ENCODE data around the genes FBLIM1 and HSPB7.

DNA sequence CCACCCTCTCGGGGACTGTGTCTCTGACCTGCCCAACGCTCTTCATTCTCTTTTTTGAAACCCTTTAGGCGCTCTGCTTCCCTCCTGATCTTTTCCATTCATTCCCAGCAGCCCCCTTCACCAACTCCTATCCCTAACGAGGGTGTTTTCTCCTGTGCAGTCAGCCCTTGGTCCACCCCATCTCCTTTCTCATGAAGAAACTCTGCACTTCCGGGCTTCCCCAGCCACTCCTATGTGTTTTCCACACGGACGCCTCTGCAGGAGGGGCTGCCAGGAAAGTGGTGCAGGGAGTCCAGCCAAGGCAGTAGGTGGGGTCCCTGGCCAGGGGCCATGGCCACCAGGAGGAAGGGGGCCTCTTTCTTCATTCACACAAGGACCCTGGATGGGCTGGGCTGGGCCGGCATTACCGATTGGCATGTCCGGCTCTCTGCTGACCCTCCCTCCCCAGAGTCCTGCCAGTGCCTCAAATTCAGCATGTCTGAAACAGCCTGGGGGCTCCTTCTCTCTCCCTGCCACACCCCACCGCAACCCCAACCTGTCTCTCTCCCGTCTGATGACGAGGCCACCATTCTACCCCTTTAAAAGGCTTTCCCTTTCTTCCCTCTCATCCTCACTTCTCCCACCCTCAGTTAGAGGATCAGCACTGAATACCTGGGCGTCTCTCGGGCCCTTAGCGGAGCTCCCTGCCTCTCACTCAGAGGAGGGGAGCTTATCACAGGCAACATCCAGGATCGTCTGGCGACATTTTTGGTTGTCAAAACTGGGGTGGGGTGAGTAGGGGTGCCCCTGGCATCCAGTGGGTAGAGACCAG is 72.7 kb upstream of the EFHD2 start:
- RRBS = no CpG with 5 or more reads among the region's 18 CpGs

- RRBS = no CpG with 5 or more reads among the region's 10 CpGs
Observed at GRCh38 chr1:15356065-15356492, 53.6 kb upstream of the EFHD2 start.

DNA sequence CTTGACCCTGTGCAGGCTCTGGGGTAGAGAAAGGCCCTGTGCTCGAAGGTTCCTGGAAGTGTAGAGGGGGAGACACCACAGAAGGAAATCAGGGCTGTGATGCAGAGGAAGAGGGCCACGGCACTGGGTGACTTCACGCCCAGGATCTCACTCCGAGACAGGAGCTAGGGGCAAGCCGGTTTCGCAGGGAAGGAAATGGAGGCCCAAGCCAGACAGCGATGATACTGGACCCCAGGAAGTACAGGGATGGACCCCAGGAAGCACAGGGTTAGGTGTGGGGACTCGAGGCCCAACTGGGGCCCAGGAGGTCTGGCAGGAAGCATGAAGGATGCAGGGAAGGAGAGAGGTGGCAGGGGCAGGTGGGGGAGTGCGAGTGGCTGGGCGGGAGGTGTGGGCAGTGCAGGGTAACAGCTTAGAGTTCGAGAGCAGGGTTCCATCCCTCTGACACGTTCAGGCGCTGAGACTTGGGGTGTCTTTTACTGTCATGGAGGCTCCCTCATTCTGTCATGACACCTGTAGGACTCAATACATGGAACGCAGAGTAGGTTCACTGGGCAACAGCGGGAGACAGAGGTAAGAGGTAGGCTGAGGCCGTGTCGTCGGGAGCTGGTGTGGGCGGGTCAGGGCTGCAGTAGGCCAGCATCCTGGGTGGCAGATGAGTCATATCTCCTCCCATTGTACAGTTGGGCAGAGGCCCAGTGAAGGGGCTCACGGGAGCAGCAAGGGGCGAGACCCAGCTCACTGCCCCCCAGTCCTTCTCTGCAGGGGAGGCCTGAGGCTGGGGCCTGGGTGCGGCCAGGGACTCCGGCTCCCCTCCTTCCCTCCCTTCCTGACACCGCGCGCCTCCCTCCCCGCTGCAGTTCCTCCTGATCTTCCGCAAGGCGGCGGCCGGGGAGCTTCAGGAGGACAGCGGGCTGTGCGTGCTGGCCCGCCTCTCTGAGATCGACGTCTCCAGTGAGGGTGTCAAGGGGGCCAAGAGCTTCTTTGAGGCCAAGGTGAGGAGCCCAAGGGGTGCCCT is 11.6 kb upstream of the CTRC start:
- RRBS = no CpG with 5 or more reads among the region's 36 CpGs

DNA sequence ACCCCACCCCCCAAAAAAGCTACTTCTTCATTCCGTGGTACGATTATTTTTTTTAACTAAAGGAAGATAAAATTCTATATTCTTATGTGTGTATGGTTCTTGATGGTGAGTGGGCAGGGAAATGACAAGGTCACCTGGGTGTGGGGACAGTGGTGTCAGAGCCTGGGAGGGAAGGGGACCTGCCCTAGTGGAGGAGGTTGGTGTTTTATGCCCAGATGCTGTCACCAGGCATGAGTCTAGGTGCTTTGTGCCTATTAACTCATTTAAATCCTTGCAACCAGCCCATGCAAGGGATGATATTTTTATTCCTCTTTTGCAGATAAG is 8.0 kb upstream of the CTRC start:
- RRBS = no CpG with 5 or more reads among the region's 2 CpGs

GRCh38 chr1:15442282-15442728 is 4.1 kb downstream of the CTRC start:
- RRBS = no CpG with 5 or more reads among the region's 10 CpGs

DNA sequence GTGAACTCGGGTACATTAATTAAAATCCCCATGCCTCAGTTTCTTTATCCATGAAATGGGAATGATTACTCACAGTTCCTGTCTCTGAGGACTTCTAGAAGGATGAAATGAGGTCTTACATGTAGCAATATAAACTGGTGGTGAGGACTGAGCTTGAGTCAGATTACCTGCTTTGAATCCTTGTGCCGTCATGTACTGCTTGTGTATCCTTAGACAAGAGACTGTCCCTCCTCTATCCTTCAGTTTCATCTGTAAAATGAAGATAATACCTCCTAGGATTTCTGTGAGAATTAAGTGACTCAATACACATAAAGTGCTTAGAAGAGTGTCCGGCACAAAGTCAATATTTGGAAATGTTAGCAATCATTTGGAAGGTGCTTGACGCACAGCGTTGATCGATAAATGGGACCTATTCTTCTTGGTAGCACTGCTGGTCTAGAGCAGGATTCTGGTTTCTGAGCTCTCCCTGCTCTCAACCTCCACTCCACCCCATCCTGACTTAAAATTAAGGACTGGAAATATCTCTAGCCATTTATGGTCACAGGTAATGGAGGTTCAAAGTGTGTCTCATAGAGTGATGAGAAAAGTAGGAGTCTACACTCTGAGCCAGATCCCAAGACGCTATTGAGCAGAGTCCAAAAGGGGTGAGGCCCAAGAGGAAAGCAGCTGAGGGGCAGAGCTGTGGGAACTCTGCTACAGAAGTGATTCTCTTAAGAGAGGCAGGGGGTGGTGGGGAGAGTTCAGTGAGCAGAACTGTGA is 11.5 kb upstream of the DDI2 start:
- RRBS = no CpG with 5 or more reads among the region's 7 CpGs

GRCh38 chr1:15643388-15643625 is 16.2 kb upstream of the RSC1A1 start:
- RRBS = no CpG with 5 or more reads among the region's 3 CpGs

DNA sequence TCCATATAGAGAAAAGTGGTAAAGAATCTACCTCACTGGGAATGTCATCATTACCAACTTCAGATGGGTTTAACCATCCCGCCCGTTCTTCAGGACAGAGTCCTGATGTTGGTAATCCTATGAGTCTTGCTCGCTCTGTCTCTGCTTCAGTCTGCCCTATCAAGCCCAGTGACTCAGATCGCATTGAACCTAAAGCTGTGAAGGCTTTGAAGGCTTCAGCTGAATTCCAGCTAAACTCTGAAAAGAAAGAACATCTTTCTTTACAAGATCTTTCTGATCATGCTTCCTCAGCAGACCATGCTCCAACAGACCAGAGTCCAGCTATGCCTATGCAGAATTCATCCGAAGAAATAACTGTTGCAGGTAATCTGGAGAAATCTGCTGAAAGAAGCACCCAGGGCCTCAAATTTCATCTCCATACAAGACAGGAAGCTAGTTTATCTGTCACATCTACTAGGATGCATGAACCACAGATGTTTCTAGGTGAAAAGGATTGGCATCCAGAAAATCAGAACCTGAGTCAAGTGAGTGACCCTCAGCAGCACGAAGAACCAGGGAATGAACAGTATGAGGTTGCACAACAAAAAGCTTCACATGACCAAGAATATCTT is 420 bp downstream of the RSC1A1 start:
- RRBS = no CpG with 5 or more reads among the region's 6 CpGs

- RRBS = no CpG with 5 or more reads among the region's 9 CpGs
Observed at GRCh38 chr1:15667589-15668702, 8.4 kb downstream of the RSC1A1 start.

GRCh38 chr1:15680572-15680892 is 3.6 kb upstream of the PLEKHM2 start:
- RRBS = no CpG with 5 or more reads among the region's 3 CpGs

DNA sequence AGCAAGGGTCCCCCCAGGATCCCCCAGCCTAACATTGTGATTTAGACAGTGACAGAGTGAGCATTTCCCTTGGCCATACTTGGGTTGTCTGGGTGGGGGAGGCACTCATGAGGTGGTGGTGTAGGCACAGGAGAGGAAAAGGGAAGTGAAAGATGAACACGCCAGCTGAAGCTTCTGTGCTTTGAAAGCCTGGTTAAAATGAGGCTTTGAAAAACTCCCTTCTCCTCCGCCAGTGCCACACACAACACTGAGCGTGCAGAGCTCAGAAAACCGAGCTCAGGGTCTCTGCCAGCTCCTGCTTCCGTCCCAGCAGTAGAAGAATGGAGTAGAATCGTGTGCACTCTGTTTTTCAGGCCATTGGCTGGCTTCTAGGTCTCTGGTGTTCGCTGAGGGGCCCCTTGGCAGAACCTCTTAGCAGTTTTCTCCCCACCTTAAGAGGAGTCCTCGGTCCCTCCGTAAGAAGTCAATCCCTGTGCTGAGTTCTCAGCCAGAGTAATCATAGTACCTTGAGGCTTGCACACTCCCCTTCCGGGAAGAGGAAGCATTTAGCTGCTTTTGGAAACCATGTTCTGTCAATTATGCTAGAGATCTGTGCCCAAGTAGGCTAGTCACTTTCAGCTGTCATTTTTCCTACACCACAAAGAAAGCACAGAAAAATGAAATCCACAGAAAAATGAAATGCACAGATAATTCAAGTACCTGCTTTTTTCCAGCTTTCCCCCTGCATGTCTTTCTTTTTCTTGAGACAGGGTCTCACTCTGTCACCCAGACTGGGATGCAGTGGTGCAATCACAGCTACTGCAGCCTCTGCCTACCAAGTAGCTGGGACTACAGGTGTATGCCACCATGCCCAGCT is 13.0 kb downstream of the PLEKHM2 start:
- RRBS = no CpG with 5 or more reads among the region's 10 CpGs

DNA sequence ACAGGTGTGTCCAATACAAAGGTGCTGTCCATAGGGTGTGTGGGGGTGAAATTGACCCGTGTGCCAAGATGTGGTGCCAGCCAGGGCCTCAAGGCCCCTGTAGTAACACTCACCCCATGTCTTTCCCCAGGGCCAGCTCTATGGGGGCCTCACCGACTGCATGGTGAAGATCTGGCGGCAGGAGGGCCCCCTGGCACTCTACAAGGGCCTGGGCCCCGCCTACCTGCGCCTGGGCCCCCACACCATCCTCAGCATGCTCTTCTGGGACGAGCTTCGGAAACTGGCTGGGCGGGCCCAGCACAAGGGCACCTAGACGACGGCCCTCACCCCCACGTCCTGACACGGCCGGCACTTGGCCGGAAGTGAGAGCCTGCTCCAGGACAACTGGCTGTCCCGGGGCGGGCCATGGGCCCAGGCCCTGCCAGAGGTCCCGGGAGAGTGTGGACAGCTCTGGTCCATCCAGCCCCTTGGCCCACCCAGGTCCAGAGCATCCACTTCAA is 3.1 kb downstream of the SLC25A34 start:
- RRBS = 95% methylated on average over 4 of the region's 17 CpGs

GRCh38 chr1:15740928-15741819 is 1.1 kb upstream of the TMEM82 start:
- RRBS = 3% methylated on average over 4 of the region's 26 CpGs

GRCh38 chr1:15758542-15758988 is at the start of gene FBLIM1:
TSS of gene FBLIM1 (plus strand) at chr1:15758795.
- RRBS = 75% methylated on average over 22 of the region's 56 CpGs

DNA sequence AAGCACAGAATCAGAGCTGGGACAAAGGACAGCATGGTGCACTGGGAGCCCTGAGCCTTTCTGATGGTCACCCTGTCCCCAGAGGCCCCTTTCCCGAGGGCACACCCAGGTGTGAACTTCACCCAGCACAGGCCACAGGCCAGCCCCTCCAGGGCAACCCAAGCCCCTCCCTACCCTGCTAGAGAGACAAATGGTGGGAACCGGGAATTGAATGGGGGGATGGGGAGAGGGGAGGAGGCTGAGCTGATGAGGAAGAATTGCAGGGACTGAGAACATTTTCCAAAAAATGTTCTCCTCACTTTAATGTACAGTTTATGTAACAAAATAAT is 13.4 kb downstream of the UQCRHL start:
- RRBS = no CpG with 5 or more reads among the region's 2 CpGs

DNA sequence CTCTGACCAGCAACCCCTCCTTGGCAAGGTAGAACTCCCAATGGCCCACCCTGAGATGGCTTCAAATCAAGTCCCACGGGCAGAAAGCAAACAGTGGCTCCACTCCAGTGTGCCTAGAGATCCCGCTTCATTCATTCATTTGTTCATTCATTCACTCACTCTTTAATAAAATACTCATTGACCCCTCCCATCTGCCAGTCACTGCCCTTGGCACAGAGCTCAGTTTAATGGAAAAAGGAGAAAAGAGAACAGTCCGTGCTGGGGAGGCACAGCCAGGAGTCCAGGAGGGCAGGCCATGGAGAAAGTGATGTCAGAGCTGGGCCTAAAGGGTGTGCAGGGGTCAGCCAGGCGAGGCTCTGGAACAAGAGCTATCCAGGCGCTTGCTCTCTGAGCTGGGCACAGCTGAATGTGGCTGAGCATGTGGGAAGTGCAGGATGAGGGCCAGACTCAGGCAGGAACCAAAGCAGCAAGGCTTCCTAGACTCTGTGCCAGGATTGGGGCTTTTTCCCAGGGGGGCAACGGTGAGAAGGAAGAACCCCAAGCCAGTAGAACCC is 8.0 kb downstream of the UQCRHL start:
- RRBS = no CpG with 5 or more reads among the region's 6 CpGs

DNA sequence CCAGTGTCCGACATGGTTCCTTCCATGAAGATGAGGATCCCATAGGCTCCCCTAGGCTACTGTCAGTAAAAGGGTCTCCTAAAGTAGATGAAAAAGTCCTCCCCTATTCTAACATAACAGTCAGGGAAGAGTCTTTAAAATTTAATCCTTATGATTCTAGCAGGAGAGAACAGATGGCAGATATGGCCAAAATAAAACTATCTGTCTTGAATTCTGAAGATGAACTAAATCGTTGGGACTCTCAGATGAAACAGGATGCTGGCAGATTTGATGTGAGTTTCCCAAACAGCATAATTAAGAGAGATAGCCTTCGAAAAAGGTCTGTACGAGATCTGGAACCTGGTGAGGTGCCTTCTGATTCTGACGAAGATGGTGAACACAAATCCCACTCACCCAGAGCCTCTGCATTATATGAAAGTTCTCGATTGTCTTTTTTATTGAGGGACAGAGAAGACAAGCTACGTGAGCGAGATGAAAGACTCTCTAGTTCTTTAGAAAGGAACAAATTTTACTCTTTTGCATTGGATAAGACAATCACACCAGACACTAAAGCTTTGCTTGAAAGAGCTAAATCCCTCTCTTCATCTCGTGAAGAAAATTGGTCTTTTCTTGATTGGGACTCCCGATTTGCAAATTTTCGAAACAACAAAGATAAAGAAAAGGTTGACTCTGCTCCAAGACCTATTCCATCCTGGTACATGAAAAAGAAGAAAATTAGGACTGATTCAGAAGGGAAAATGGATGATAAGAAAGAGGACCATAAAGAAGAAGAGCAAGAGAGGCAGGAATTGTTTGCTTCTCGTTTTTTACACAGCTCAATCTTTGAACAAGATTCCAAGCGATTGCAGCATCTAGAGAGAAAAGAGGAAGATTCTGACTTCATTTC is 45.6 kb downstream of the ZBTB17 start:
- RRBS = no CpG with 5 or more reads among the region's 13 CpGs

DNA sequence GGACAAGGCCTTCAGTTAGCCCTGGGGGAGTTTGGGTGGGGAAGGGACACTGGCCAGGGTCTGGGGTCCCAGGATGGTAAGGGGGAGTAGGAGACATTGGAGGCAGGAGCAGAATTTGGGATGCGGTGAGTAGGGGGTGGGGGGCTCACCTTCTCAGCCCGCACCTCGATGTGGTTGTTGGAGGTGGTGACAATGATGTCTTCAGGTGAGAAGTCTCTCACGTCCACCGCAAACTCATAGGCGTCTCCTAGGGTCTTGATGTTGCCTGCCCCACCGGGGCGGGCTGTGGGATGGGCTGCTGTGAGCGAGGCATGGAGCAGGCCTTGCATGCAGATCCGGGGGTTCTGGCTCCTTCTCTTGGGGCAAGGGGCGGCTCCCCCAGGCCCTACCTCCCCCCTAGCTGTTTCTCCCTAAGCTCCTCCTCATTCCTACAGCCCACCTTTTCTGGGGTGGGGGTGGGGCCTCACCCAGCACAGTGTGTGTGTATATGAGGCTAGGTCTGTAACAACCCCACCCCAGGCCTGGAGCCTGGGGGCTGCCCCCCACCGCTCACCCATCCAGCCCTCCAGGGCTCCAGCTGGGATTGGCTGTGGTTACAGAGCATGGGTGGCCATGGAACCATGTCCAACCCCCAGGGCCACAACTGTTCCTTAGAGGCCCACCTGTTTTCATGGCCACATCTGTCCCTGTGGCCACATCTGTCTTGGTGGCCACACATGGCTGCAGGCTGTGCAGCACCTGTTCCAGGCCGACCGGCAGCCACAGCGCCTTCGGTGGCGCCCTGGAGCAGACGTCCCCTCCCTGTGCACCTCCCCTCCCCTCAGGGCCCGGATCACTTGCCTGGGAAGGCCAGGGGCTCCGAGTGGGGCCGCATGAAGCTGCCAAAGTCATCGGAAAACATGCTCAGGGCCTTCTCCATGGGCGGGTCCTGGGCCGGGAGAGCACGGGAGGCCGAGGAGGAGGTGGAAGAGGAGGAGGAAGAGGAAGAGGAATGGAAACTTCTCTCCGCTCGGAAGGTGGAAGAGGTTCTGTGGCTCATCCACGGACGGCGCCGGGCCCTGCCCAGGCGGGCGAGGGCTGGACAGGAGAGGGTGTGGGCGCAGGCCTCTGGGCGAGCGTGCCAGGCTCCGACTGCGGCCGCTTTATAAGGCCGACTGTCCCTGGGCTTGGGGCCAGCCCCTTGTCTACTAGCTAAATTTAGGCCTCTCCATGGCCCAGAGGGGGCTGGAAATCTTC is at the start of gene HSPB7:
Gene HSPB7, minus strand, starts transcription at position 1,119 of the 1,236 bp plus-strand sequence.
- RRBS = 44% methylated on average over 9 of the region's 41 CpGs

DNA sequence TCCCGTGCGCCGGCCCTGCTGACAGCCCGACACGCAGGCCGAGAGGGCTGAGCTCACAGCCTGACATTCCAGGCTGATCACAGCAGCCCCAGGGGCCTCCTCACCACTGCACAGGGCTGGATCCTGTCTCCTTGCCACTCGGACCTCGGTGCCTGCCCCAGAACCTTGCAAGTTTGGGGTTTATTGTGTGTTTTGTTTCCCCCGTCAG is 222 bp upstream of the HSPB7 start:
- RRBS = no CpG with 5 or more reads among the region's 9 CpGs

DNA sequence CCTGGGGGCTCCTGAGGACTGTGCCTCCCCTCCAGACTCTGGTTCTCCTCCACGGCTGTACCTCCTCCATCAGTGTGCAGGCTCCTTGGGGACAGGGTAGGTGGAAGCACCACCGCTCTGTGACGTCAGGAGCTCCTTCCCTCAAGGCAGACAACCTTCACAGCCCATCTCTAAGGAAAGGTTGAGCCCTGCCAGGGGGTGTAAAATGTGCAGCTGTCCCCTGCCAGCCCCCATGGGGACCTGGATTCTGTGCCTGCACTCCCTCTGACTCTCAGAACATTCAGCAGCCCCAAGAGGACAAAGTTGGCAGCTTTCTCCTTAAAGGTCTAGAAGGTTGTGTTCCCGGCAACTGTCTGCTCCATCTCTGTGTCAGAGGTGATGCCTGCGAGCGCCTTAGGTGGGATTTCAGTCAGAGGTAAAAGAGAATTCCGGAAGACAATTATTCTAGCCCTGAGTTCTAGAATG is 558 bp upstream of the HSPB7 start:
- RRBS = 94% methylated on average over 2 of the region's 7 CpGs